Cardiac septum (tissue), 1 donor: ENCODE measurements around the gene MEF2A.

- PRO-cap, result no peak
These were observed 106.0 kb downstream of the PGPEP1L start for GRCh38 chr15:98901392-98902111.

GRCh38 chr15:98980096-98980661 lies 27.4 kb downstream of the PGPEP1L start:
- PRO-cap, result no peak

GRCh38 chr15:98982963-98983845 lies 24.4 kb downstream of the PGPEP1L start:
- PRO-cap, result no peak

- PRO-cap, result unidirectional peak, minus-strand start at chr15:99005552
These were observed 2.2 kb downstream of the PGPEP1L start for GRCh38 chr15:99005289-99005923.

- PRO-cap, result unidirectional peak, plus-strand start at chr15:99105857; unidirectional peak, minus-strand start at chr15:99106238
These were observed 829 bp downstream of the SYNM start for GRCh38 chr15:99105397-99106420.

GRCh38 chr15:99114067-99115143 lies 9.5 kb downstream of the SYNM start:
- PRO-cap, result no peak

GRCh38 chr15:99120769-99121201 lies 15.9 kb downstream of the SYNM start:
- PRO-cap, result no peak

DNA sequence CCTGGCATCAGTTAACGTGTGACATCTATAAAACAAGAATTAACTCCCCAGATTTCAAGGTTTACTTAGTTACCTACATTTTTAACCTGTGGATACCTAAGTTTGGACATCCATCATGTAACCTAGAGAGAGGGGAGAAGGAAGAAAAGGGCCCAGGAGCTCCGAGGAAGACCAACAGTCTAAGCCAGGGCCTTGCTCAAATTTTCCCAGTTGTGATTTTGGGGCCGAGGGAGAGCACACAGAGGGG lies 22.8 kb downstream of the SYNM start:
- PRO-cap, result no peak

DNA sequence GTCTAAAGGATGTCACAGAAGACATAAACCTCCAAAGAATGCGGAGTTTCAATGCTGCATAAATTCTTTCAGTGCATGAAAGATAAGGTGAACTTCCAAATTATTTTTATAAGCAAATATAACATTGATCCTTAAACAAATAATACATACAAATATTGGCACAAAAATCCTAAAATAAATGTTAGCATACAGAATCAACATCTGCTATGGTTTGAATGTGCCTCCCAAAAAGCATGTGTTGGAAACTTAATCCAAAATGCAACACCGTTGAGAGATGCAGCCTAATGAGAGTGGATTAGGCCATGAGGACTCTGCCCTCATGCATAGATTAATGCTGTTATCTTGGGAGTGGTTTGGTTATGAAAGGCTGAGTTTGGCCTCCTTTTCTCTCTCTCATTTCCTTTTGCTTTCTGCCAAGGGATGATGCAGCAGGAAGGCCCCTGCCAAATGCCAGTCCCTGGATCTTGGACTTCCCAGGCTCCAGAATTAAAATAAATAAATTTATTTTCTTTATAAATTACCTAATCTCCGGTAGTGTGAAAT lies 49.3 kb downstream of the SYNM start:
- PRO-cap, result no peak

GRCh38 chr15:99257222-99257927 lies 6.1 kb downstream of the LRRC28 start:
- PRO-cap, result no peak

GRCh38 chr15:99306501-99307099 lies 55.3 kb downstream of the LRRC28 start:
- PRO-cap, result bidirectional peak, plus-strand start at chr15:99306830, minus-strand start at chr15:99306773

- PRO-cap, result bidirectional peak, plus-strand start at chr15:99425322, minus-strand start at chr15:99425214
These were observed 140.6 kb upstream of the MEF2A start for GRCh38 chr15:99425031-99425749.

GRCh38 chr15:99425750-99426191 lies 140.0 kb upstream of the MEF2A start:
- PRO-cap, result bidirectional peak, plus-strand start at chr15:99425976, minus-strand start at chr15:99425880

DNA sequence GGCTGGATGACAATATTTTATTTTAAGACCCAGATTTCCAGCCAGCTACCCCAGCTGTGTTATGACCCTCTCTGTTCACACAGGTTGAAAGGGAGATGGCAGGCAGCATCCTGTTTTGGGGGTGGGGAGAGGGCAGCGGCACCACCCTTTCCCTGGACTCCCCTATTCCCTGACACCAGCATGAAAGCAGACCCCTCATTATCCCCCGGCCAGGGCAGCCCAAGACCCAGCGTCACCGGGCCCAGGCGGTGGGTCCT lies 127.6 kb upstream of the MEF2A start:
- PRO-cap, result no peak

DNA sequence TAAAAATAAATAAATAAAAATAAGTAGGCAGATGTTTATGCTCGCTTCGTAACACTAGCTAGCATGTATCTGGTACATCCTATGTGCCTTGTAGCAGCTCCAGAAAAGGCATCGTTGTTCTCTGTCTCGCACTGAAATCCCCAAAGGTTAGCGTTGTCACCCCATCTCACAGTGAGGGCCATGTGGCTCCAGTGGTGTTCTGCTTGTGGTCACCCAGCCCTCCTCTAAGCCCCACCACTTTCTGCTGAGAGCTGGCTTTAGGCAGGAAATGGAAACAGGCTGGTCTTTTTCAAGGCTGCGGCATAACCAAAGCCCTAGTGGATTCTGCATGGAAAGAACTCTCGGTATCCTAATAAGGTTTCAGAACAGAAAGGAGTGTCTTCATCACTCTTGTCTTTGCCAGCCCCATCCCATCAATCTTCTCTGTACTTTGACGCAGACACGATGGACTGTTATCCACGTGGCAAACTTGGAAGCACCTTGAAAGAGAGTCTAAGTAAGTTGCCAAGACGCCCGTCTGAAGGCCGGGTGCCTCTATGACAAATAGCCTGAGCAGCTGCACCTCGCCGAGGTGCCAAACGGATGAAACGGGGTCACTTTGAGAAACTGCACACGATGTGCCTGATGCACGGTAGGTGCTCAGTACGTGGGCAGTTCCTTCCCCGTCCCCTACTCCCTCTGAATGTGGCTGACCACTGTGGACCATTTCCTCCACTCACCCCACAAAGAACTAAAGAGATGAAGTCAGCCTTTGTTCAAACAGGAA lies 57.9 kb upstream of the MEF2A start:
- PRO-cap, result unidirectional peak, minus-strand start at position 680 of the sequence

DNA sequence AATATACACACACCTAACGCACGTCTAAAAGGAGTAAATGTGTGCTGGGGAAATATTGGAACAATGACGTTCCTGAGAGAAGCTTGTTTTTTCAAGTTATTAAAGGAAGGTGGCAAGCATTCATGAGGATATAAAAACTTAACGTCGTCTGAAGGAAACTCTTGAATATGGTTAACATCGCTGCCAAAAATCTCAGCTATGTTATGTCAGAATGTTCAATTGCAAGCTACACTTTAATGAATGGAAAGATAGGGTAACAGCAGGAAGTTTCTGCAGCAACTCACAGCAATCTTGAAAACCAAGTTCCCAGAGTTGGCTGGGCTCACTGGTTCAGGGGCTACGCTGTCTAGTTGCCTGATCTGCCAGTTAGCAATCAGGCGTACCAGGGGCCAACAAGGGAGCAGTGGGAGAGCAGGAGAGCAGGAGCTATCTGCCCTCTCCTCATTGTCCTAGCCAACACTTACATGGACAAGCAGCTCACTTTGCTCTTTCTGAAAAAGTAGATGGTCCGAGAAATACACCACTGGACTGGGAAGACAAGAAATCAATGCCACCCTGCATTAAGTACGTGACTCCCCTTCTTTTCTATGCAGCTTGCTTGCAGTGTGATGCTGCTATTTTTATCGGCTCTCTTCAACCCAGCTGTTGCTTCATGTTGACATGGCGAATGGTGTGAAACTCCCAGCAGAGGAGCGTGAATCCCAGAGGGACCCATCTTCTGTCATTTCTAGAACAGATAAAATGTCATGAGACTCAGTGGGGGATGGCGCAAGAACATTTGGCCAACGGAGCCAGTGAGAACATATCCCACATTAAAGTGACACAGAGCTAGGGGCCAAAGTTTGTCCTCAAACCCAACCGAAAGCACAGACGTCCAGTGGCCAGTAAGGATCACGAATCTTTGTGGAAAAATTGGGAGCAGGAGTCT lies 54.0 kb upstream of the MEF2A start:
- PRO-cap, result no peak

GRCh38 chr15:99565157-99566258 lies at the start of gene MEF2A:
TSS of gene MEF2A (plus strand) at chr15:99565984.
- PRO-cap, result bidirectional peak, plus-strand start at chr15:99565356, minus-strand start at chr15:99565307; bidirectional peak, plus-strand start at chr15:99565575, minus-strand start at chr15:99565455; bidirectional peak, plus-strand start at chr15:99565992, minus-strand start at chr15:99565884

GRCh38 chr15:99995299-99995519 lies 262.0 kb upstream of the LYSMD4 start:
- PRO-cap, result no peak

DNA sequence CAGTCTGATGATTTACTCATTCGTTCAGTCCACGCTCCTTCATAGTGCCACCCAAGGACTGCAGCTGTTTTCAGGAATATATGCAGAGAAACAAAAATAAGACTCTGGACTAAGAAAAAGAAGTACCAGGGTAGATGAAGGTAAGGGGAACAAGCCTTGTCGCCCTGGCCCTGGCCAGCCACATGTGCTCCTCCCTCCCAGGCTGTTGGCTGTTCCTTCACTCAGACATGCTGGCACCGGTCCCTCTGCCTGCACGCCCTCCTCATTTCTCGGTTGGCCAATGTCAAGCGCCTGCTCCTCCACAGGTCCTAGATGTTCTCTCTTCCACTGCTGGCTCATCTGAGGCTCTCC lies 288.4 kb upstream of the LYSMD4 start:
- PRO-cap, result no peak

DNA sequence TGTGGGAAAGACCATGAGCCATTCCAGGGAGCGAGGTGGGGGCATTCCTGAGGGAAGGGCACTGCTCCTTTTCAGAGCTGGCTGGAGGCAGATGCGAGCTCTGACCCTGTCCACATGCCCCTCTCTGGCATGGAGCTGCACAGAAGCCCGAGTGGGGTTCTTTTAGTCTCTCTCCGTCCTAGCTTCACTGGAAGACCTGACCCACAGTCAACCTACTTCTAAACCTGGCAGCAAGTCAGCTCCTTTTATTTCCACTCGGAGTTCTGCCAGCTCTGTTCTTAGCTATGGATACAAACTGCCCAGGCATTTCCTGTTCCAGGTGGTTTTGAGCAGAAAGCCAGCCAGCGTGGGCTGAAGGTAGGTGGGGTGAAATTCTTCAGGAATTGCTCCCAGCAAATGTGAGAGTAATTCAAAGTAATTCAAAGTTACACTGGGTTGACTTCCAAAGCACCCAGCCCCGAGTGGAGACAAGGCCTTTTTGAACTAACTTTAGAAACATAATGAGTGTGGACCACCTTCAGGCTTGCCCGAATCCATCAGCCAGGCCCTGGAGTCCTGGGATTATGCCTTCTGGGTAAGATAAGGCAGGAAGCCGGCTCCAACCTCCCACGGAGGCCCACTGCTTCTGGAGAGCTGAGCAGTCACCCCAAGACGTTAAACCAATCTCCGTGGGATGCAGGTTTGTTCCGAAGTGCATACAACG lies 281.2 kb downstream of the ADAMTS17 start:
- PRO-cap, result no peak